SJCRH30 (cell line): Measurements from ENCODE around the genes BCLAF1, PEX7 and TNFAIP3.

DNA sequence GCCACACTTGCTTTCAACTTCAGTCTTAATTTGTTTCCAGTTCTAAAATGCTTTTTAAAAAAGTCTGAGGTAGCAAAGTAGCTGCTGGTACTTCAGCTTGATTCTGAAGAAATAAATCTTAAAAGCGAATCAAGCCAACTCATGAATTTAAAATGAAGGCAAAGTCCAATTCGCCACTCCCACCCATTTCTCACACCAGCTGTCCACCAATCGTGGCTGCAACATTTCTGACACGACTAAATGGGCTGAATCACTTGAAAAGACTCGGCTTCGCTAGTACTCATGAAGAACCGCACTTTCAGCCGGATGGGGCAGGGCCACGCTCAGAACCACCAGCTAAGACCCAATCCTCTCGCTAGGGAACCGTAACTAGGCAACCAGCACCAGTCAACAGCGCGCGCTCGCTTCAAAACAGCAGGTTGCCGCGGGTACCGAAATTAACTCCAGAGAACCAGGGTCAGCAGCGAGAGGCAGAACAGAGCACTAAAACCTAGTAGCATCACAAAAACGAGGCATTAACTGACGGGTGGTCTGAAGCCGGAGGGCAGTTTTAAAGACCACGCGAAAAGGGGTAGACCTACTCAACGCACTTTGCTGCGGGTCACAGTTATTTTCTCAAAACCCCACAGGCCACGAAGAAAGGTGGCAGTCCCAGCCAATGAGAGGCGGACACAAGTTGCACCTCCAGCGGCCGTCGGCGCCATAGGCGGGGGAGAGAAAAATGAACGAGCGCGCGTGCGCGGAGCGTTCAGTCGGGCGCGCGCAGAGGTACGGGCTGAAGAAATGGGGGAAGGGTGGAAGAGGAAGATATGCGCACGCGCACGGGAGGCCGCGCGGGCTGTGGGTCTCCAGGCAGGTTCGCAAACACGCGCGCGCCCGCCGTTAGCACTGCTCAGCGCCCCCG is 777 bp downstream of the BCLAF1 start:
- RAMPAGE, long total RNA = start-site peak on the plus strand centred at position 817 of the sequence, 41 bp wide, 36 and 15 reads in 2 replicates

GRCh38 chr6:136289521-136289731 is 220 bp downstream of the BCLAF1 start:
- RAMPAGE, long total RNA = no peak

- RAMPAGE, long total RNA = no peak
Measured at GRCh38 chr6:136289732-136290114, at the start of gene BCLAF1. Gene BCLAF1 (minus strand): TSS chr6:136289846.

DNA sequence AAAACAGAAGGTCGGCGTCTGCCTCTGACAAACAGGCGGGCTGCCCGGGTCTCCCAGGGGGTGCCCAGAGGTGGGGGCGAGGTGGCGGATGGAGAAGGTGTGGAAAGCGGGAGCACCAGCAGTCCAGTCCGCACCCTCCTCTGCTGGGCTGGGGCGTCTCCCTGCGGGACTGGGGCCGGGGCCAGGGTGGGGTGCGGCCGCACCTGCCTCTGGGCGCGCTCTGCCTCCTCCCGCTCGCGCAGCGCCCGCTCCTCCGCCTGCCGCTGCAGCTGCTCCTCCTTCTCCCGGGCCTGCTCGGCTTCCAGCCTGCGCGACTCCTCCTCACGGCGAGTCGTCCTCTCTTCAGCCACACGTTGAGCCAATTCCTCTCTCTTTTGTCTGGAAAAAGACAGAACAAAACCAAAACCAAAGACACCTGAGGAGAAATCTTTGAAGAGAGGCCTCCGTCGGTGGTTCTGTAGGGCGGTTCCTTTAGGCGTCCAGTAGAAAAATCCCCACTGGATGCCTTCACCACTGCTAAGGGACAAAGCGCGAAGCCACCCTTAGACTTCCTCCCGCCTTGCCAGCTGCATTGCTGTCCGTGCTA is 71.2 kb upstream of the BCLAF1 start:
- RAMPAGE, long total RNA = no peak

DNA sequence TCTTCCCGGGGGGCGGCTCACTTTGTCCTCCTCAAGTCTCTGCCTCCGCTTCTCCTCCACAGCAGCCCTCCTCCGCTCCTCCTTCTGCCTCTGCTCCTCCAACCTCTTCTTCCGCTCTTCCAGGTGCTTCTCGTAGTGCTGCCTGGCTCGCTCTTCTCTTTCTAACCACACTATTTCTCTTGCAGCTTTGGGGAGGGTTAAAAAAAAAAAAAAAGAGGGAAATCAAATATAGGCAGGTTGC is 99.6 kb upstream of the BCLAF1 start:
- RAMPAGE, long total RNA = no peak

GRCh38 chr6:136402142-136402637 is 112.5 kb upstream of the BCLAF1 start:
- RAMPAGE, long total RNA = no peak

GRCh38 chr6:136551119-136551601 is 938 bp upstream of the MAP7 start:
- RAMPAGE, long total RNA = no peak

DNA sequence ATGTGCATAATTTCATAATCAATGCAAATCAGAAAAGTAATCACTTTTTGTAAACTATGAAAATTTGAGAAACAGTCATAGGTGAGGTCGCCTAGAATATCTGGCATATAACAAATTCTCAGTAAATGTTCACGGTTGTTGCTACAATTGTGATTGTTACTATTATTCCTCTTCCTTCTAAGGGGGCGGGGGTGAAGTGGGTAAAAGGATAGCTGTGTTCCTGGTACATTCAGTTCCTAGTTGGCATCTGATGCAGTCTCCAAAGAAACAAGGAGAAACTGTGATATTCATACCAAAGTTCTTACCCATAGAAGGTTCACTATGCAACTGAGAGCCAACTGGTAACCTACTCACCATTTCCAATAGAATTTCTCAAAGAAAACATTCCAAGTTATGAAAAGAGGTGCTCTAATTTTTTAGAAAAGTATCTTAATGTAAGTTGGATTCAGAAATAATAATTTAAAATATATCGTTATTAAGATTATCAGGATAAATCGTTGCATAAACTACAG is 13.2 kb upstream of the MAP7 start:
- RAMPAGE, long total RNA = no peak

GRCh38 chr6:136717506-136718250 is 74.6 kb downstream of the MAP3K5 start:
- RAMPAGE, long total RNA = no peak

DNA sequence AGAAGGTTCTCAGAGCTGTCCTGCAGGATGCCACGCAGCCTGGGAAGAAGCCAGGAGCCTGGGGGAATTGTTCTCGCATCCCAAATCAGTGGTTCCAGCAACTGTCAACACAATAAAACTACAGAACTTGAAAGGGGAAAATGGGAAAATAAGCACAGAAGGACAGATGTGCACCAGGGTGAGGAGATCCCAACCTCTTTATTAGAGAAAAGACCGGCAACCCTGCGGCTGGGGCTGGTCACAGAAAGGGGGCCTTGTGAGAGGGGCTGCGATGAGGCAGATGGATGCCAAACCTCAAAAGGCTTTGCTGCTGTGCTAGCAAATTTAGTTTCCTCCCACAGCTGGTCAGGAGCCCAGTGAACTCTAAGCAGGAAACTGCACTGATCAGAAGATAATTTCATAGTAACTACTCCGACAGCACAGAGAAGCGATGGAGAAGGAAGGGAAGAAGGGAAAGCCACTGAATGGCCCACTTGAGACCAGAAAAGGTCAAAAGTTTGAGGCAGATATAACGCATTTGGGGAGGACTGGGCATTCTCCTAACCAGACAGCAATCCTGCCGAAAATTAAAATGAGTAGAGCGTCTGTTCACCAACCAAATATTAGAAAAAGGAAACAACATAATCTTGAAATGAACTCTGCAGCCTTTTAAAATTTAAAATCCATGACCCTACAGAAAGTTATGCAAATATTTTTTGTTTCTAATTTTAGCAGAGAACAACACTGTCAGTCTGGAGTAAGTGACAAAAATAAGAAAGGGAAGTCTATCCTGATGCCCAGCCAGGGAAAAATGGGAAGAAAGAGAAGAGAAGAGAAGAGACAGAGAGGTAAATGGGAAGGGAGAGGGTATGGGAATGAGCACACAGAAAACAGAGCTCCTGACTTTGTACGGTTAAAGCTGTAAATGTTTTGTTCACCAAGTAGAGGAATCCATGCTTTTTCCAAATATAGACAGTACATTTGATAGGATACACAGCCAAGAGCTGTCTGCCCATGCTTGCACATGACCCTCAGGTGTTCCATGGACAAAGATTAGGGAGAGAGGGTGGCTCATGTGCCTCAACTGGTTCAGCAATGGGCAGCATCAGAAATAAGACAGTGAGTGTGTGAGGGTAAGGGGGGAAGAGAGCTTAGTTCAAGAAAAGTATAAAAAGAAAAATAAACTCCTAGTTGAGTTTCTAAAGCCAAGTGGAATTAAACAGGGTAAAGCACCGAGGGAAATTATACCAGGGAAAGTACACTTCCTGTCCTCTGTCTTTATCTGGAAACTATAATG is 30.4 kb downstream of the MAP3K5 start:
- RAMPAGE, long total RNA = no peak

DNA sequence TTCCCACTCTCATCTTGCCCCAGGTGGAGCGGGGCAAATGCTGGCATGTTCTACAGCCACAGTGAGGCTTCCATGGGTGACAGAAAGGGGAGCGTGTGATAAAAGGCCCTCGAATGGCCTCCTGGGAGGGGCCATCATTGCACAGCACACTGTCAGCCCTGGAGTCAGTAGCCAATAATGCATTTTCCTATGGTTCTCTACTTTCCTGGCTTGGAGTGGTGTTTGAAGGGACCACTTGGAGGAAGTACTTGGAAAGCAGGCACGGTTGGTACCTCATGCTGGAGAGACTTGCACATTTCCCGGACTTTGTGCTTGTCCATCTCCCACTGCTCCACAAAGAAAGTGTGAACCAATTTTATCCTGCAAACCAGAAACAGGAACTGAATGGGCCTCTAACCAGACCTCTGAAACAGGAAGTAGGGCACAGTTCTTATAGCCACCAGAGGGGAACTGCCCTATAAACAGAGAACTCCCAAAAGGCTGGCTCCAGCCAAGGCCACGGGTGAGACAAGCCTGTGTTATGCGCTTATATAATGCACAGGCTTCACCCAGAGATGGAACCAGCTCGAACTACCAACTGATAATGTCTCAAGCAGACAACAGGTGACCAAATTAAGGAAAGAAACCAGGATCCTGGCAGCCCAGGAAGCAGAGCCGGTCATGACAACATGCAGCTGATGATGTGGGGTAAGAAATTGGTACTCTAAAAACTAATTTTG is 8.5 kb downstream of the MAP3K5 start:
- RAMPAGE, long total RNA = no peak

- RAMPAGE, long total RNA = no peak
Measured at GRCh38 chr6:136789336-136789985, 2.8 kb downstream of the MAP3K5 start.

DNA sequence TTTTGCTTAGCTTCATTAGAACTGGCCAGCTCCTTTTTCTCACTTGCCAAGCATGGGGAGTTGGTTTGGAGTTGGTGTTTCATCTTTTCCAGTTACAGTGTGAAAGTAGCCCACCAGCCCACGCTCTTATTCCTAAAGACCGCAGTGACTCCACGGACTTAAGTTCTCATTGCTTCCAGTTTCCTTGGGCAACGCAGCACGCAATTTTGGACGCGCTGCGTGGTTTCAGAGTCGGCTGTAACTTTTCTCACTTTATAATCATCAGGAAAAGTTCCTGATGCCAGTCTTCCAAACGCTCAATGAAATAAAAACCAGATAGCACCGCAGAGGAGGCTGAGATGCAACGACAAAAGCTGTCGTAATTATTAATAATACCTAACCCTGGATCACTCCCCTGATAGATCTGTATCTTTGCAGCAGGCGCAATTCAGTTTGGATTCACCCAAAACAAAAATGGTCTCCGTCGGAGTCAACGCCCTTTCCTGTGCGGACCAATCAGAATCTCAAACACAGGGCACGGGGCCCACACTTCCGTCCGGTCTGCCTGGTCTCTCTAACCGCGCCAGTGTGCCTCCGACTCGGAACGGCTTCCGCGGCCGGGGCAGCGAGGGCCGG is at the start of gene PEX7:
Gene PEX7 (plus strand): TSS at position 556 of the 615 bp plus-strand sequence.
- RAMPAGE, long total RNA = no peak

DNA sequence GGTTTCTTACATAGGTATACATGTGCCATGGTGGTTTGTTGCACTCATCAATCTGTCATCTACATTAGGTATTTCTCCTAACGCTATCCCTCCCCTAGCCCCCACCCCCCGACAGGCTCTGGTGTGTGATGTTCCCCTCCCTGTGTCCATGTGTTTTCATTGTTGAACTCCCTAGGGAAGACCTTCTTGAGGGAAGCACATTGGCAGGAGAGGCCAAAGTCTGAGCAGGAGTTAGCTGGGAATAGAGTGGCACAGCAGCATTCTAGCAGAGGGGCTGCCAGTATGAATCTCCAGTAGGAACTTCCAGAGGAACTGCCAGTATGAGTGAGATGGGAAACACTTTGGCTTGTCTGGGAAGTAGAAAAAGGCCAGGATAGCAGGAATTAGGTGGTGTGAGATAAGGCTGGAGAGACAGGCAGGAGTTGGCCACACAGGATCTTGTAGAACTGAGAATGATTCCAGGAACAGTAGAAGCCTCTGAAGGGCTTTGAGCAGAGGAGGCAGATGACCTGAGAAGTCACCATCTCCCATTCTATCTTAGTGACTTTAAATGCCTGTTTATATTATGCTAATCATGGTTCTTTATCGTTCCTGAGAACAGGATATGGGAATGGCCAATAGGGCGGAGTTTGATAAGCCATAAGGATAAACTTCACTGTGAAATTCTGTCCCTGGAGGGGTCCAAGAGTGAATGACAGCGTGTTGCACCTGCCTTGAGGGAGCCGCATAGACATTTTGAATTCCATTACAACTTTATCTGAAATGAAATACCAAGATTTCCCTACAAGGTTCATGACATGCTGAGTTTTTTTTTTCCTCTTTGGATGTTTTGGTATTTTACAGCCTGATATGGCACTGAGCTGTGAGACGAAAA is 2.7 kb downstream of the IL20RA start:
- RAMPAGE, long total RNA = no peak

DNA sequence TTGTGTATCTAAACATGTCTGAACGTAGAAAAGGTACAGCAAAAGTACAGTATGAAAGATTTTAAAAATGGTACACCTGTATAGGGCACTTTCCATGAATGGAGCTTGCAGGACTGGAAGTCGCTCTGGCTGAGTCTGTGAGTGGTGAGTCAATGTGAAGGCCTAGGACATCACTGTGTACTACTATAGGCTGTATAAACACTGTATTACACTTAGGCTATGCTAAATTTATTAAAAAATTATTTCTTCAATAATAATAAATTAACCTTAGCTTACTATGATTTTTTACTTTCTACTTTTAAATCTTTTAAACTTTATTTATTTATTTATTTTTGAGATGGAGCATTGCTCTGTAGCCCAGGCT is 678 bp upstream of the IL20RA start:
- RAMPAGE, long total RNA = no peak

GRCh38 chr6:137232521-137232997 is 13.4 kb upstream of the IFNGR1 start:
- RAMPAGE, long total RNA = no peak

GRCh38 chr6:137749407-137750364 is 117.4 kb upstream of the TNFAIP3 start:
- RAMPAGE, long total RNA = no peak

DNA sequence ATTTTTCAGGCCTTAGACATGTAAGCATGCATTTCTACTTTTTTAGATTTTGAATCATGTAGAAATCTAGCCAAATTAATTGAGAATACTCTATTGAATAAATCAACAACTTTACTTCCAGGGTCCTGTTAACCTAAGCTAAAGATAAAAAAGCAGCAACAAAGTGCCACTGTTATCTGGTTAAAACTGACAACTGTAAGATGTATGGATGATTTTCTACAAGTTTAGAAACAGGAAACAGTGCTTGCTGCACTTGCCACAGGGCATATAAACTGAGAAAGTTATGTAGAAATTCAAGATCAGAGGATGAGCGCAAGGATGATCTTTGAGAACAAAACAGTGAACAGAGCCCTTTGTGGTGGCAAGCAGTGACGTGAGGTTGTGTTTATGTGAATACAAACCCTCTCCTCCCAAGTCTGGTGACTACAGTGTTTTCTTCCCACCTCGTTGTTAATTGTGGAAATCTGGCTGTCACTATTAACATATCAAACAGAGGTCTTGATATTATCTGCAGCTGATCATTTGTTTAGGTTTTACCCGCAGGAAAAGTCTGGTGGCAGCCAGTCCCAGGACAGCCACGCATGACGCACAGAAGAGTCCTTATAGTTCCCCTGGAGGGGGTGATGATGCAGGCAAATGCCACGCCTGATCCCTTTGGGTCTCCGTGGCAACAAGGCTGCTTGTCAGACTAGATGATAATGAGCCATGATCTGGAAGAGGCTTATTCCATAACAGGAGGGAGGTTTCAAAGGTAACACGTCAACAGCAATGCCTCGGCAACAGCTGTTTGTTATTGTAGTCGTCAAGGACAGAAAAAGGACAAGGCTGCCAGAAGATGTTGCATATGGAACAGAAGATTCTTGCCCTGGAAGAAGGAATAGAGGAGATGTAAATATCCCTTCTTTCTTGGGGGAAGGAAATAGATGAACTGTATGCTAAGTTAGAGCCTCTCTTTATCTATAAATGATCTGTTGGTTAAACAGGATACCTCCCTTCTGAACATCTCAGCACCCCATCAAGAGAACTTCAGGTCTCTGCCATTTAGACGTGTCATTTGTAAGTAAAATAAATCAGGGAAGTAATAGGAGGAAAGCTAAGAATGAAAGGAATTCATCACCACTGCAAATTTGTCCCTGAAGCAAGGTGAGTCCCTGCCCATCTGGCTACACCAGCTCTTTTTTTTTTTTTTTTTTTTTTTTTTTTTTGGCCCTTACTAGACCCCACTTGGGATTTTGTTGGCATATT is 42.9 kb upstream of the TNFAIP3 start:
- RAMPAGE, long total RNA = no peak

GRCh38 chr6:137867080-137867934 is at the start of gene TNFAIP3:
Gene TNFAIP3 (plus strand): TSS chr6:137867259.
- RAMPAGE, long total RNA = no peak

- RAMPAGE, long total RNA = no peak
Measured at GRCh38 chr6:137868406-137868705, 1.3 kb downstream of the TNFAIP3 start.